A549 (cell line): ENCODE data around the gene ZCCHC4.

GRCh38 chr4:19456300-19456588, 795.5 kb upstream of the SLIT2 start:
- PRO-cap = no peak
CAGE:
- cytosol, long polyA plus RNA = no peak
- long polyA plus RNA = no peak
- nucleus, long polyA plus RNA = no peak

DNA sequence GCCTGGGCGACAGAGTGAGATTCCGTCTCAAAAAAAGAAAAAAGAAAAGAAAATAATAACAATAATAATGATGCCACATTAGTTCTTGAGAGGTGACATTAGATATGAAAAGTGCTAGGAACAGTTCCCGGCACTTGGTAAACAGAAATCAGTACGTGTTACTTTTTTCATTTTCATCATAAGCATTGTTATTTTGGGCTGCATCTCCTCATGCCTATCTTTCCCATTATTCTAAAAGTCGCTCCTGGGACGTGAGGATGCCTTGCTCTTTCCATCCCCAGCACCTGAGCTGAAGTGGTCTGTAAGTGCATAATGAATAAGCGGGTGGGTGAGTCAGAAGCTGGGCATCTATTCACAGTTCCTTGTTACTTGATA, 475.9 kb upstream of the SLIT2 start:
- PRO-cap = no peak
CAGE:
- cytosol, long polyA plus RNA = no peak
- long polyA plus RNA = no peak
- nucleus, long polyA plus RNA = no peak

- PRO-cap = no peak
CAGE:
- cytosol, long polyA plus RNA = no peak
- long polyA plus RNA = no peak
- nucleus, long polyA plus RNA = no peak
These were observed 3.0 kb downstream of the SLIT2 start for GRCh38 chr4:20254472-20255331.

GRCh38 chr4:20266695-20267167, 15.0 kb downstream of the SLIT2 start:
- PRO-cap = no peak
CAGE:
- cytosol, long polyA plus RNA = no peak
- long polyA plus RNA = no peak
- nucleus, long polyA plus RNA = no peak

DNA sequence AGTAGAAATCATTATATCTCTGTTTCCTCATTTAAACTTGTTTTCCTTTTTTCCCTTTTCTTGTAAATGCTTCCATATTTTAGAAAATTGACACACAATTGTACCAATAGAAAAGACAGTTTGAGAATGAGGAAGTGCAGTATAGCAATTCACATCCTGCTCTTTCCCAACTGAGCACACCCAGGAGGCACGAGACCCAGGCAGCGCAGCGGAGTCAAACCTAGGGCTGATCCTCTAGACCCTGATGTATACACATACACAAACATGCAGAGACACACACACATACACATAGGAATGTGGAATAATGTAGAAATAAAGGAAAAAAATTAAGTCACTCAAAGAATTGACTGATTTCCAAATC, 74.8 kb upstream of the PACRGL start:
- PRO-cap = no peak
CAGE:
- cytosol, long polyA plus RNA = no peak
- long polyA plus RNA = no peak
- nucleus, long polyA plus RNA = no peak

DNA sequence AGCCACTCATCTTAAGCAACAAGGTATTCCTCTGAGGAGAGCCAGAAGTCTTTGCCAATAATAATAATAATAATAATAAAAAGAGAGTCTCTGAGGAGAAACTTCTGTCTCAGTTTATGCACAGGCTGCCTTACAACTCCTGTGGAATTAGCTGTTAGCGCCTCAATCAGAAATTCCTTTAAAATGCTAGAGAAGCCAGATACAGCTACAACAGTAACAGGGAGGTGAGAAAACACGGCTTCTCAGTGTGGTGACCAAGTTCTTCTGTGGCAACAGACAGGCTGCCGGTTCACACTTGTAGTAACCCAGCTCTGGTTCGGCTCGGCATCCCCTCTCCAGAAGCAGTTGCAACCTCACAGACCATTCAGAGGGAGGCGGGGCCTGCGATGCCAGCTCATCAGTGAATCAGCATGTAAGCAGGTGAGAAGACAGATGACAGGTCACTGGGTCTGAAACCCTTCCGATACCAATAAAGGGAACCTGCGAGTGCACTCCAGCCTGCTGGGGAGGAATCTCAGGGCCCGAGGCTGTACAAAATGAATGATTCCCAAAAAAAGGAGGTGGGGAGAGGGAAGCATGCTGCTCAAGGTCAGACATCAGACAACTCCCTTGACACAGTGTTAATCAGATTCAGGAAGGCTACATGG, 251.0 kb downstream of the KCNIP4 start:
- PRO-cap = no peak
CAGE:
- cytosol, long polyA plus RNA = no peak
- long polyA plus RNA = no peak
- nucleus, long polyA plus RNA = no peak

- PRO-cap = no peak
CAGE:
- cytosol, long polyA plus RNA = no peak
- long polyA plus RNA = no peak
- nucleus, long polyA plus RNA = no peak
These were observed 117.0 kb downstream of the ADGRA3 start for GRCh38 chr4:22398640-22399440.

DNA sequence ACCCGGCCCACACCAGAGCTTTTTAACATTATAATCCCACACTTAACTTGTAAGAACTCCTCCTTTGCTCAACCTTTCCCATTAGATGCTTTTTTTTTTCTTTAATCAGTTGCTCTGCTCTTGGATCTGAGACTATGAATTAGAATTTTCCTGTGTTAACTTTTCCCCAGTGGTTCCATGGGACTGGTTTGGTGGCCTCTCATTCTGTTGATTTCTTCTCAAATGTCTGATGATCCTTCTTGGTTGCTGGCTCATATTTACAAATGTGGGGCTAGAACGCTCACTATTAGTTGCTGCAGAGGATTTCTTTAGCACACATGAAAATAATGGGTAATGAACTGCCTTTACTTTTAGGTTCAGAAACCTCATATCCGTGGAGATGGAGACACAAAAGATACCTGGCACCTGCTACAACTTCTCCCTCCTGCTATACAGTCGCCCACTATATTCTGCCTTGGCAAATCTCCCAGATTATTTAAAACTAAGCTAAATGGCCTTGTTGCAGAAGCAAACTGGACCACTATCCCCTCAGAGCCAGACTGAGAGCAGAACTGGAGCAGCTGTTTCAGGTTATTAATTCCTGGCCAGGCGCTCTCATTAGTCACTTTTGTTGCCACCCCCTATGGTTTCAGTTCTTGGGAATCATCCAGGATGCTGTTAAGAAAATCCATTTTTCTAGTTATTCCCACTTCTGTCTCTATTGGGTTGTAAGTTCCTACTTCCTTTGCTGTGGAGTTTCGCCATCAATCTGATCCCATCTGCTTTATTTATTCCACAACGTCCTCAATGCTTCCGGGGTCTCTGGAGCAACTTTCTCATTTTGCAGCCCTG, 30.3 kb downstream of the ADGRA3 start:
- PRO-cap = no peak
CAGE:
- cytosol, long polyA plus RNA = no peak
- long polyA plus RNA = no peak
- nucleus, long polyA plus RNA = no peak

- PRO-cap = no peak
CAGE:
- cytosol, long polyA plus RNA = no peak
- long polyA plus RNA = no peak
- nucleus, long polyA plus RNA = no peak
These were observed 101.3 kb downstream of the PPARGC1A start for GRCh38 chr4:23788374-23789019.

DNA sequence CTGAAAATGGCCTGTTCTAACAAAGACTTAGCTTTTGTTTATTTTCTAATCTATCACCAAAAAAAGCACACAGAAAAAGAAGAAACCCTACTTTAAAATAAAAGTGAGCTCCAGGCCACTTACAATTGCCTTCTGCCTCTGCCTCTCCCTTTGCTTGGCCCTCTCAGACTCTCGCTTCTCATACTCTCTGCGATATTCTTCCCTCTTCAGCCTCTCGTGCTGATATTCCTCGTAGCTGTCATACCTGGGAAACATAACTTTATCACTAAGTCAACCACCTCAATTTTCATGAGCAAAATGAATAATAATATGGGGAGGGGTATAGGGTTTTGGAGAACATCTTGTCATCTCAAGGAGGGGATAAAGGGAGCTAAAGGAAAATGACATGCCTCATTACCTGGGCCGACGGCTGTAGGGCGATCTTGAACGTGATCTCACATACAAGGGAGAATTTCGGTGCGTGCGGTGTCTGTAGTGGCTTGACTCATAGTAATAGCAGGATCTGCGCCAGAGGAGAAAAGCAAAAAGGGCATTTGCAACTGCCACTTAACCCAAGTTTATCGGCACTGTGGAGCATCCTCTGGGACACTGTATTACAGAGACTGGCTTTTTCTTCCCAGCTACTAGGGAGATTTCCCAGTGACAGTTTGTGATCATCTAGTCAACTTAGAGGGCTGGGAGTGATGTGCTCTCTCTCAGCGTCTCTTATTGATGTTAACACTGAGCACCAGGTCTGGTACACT, 77.1 kb downstream of the PPARGC1A start:
- PRO-cap = no peak
CAGE:
- cytosol, long polyA plus RNA = no peak
- long polyA plus RNA = no peak
- nucleus, long polyA plus RNA = no peak

DNA sequence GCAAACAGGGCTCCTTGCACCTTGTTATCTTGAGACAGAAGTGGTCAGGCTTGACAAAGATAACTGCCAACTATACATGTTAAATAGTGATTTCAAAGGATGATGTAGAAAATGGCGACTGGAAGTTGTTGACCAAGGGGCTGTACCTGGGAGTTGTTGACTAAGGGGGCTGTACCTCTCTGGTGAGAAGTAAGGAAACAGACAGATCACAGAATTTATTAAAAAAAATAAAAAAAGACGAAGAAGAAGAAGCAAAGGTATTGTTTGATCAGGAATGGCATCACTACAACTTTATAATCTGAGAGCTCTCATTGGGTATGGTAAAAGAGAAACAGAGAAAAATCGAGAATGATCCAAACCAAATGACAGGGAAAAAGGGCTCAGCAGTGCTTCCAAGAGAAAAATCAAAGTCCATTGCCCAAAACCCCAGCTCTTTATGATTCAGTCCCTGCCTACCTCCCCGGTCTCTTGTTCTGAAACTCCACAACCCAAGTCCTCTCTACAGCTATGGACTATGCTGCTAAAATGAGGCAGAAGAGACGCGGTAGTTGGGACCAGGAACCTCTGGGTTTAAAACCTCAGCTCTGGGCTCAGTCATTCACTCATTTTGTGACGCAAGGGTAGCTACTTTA, 341.0 kb upstream of the PPARGC1A start:
- PRO-cap = no peak
CAGE:
- cytosol, long polyA plus RNA = no peak
- long polyA plus RNA = no peak
- nucleus, long polyA plus RNA = no peak

GRCh38 chr4:24838022-24838608, 42.7 kb downstream of the SOD3 start:
- PRO-cap = no peak
CAGE:
- cytosol, long polyA plus RNA = no peak
- long polyA plus RNA = no peak
- nucleus, long polyA plus RNA = no peak

DNA sequence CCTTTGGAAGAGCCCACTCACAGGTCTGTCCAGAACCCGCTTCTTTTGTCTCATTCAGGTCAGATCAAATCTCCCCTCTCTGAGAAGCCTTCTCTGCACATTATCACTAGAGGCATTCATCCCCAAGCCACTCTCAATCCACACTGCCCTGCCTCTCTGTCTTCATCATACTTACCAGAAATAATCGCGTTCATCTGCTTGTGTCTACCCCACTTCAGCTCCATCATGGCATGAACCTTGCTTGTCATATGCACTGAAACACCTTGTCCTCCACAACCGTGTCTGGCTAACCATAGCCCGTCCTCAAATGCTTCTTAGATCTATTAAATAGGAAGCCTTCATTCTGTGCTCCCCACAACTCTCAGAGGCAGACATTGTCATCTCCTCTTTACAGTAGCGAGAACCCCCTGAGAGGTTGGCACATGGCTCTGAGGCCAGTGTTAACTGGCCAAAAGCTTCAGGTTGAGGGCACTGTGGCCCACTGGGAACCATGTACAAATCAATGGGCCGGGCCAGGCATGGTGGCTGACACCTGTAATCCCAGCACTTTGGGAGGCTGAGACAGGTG, 48.7 kb downstream of the SOD3 start:
- PRO-cap = no peak
CAGE:
- cytosol, long polyA plus RNA = no peak
- long polyA plus RNA = no peak
- nucleus, long polyA plus RNA = no peak

- PRO-cap = no peak
CAGE:
- cytosol, long polyA plus RNA = no peak
- long polyA plus RNA = no peak
- nucleus, long polyA plus RNA = no peak
These were observed 64.4 kb downstream of the SEPSECS start for GRCh38 chr4:25095679-25096377.

DNA sequence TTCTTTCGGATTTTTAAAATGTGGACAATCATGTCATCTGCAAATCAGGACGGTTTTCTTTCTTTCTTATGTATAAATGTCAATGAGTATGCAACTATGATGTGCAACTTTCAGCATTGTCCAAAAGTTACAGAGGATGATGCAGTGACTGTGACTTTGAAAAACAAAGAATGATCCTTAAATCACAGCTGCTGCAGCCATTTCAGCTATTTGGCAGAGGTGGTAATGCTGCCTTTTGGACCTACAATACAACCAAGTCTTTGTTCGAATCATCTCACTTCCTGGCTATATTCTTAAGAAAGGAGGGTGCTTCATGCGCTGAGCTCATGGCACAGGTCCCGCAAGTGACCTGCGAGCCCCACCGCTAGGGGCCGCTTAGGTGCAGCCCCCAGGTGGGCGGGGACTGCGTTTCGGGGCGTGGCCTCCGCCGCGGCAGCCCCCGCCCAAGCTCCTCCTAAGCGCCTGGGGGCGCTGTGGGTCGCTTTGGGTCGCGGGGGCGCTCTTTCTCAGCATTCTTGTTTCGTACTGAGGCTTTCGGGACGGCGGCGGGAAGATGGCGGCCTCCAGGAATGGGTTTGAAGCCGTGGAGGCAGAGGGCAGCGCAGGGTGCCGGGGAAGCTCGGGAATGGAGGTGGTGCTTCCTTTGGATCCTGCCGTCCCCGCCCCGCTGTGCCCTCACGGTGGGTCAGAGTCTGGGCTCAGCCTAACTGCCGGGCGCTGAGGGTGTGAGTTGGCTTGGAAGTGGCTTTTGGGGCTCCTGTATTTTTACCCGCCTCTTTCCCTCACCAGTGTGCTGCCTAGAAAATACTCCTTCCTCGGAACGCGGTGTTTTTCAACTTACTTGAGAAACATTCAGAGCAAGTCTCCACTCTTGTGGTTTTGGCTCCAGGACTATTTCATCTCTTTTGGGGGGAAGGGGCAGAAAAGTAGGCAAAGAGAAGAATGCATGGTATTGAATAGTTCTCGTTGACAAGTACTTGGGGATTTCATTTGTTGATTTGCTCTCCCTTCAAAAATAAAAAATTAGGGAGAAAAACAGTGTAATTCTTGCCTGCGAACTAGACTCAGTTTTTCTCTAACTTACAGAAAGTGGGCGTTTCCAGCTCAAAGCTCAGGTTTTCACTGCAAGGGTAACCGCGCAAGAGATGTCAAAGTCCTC, at the start of gene ZCCHC4:
Gene ZCCHC4 (plus strand): TSS at position 518 of the 1,159 bp plus-strand sequence.
- PRO-cap = bidirectional peak, plus-strand start at position 518 of the sequence, minus-strand start at position 352 of the sequence
CAGE:
- cytosol, long polyA plus RNA = no peak
- long polyA plus RNA = no peak
- nucleus, long polyA plus RNA = start-site peak on the plus strand centred at position 535 of the sequence, 35 bp wide, 46 and 23 reads in 2 replicates

DNA sequence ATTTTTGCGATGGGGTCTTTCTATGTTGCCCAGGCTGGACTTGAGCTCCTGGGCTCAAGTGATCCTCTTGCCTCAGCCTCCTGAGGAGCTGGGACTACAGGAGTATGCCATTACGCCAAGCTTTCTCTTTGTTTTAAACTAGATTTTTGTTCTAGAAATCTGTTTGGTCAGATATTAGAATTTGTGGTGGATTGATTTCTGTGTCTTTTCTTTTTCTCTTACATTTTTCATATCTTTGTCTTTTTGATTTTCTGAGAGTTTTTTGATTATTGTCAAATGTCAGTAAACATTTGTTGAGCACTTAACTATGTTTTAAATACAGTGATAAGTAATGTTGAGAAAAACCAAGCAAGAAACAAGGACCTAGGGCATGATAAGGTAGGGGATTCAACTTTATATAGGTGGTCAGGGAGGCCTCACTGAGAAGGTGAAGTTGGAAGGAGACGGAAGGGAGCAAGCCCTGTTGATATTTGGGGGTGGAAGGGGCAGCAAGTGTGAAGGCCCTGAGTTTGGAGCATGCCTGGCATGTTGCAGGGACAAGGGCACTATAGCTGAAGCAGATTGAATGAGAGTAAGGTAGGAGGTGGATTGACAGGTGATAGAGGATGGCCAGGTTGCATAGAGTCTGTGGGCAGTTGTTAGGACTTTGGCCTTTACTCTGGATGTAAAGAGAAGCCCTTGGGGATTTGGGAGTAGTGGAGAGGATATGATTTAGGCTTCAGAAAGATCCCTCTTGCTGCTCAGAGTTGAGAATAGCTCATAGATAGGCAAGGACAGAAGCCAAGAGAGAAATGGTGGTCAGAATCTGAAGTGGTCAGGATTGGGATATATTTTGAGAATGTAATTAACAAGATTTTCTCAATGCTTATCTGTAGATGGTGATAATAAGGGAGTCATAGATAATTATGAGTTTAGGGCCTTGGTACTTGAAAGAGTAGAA, 21.2 kb downstream of the ANAPC4 start:
- PRO-cap = no peak
CAGE:
- cytosol, long polyA plus RNA = no peak
- long polyA plus RNA = no peak
- nucleus, long polyA plus RNA = start-site peak on the plus strand centred at position 248 of the sequence, 660 bp wide, 8 and 40 reads in 2 replicates

GRCh38 chr4:25406165-25406674, 29.2 kb downstream of the ANAPC4 start:
- PRO-cap = no peak
CAGE:
- cytosol, long polyA plus RNA = no peak
- long polyA plus RNA = no peak
- nucleus, long polyA plus RNA = no peak

- PRO-cap = no peak
CAGE:
- cytosol, long polyA plus RNA = no peak
- long polyA plus RNA = no peak
- nucleus, long polyA plus RNA = no peak
These were observed 67.2 kb downstream of the ANAPC4 start for GRCh38 chr4:25444326-25444525.

- PRO-cap = no peak
CAGE:
- cytosol, long polyA plus RNA = no peak
- long polyA plus RNA = no peak
- nucleus, long polyA plus RNA = no peak
These were observed 2.4 kb upstream of the SLC34A2 start for GRCh38 chr4:25653291-25653604.

DNA sequence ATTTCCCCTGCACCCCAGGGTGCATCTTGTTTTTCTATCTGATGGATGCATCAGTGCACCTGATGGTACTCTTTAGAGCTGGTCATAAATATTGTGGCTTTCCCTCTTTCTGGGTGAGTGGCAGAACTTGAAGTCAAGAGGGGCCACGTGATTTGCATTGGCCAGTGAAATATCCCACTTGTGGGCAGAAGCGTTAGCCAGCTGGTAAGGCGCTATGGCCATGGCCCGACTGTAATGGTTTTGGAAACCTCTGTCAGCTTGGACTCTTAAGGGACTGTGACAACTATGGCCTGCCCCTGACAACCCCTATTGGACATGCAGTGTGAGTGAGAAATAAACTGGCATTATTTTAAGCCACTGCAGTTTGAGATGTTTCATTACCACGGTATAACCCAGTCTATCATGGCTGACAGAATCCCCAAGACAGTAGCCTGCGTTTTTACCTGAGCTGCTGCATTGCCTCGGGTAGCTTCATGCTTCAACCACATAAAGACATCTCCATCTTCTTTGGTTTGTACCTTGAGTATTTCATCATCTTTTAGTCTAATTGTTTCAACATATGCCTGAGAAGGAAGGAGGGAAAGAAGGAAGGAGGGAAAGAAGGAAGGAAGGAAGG, 72.7 kb downstream of the SEL1L3 start:
- PRO-cap = no peak
CAGE:
- cytosol, long polyA plus RNA = no peak
- long polyA plus RNA = no peak
- nucleus, long polyA plus RNA = no peak